ENCODE measurements around the genes GPR78, USP17L17, USP17L25 and HS3ST1.

DNA sequence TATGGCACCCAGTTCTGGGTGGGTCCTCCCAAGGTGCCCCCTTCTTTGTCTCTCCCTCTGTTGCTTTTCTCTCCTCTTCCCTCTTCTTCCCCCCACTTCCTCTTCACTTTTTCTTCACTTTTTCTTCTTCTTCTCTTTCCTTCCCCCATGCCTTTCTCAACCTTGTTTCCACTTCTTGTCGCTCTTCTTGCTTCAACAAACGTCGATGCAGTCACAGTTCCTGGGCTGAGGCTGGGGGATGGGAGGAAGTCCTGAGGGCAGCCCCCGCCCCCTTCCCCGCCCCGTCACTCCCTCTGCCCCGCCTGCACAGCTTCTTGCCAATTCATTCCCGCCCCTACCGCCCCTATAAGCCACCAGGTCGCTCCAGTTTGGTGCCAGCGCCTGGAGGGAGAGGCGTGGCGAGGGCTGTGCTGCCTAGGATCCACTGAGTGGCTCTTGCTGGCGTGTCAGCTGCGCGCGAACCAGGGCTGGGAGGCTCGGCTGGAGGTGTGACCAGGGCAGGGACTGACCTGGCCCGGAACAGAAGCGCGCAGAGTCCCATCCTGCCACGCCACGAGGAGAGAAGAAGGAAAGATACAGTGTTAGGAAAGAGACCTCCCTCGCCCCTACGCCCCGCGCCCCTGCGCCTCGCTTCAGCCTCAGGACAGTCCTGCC lies at the start of gene GPR78:
Gene GPR78, plus strand, starts transcription at position 348 of the 654 bp plus-strand sequence.
- RRBS: no CpG with 5 or more reads among the region's 29 CpGs
CAGE:
- cytosol, long polyA plus RNA: no peak
- long polyA plus RNA: no peak
- nucleus, long polyA plus RNA: no peak

DNA sequence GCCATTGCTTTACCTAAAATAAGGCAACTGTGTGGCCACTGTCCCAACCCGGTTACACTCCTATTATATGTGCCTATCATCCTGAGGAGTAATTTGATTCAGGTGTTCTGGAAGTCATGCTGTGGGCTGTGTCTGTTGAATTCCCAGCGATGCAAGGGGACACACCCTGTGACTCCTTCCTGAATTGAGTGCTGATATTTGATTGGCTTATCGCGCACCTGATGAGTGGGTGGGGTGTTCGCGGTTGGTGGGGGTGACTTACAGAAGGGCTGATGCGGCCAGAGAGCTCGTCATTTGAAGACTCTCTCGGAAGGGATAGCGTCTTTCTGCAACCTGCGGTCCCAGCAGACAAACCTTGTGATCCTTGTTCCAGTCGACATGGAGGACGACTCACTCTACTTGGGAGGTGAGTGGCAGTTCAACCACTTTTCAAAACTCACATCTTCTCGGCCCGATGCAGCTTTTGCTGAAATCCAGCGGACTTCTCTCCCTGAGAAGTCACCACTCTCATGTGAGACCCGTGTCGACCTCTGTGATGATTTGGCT lies at the start of gene USP17L17:
Gene USP17L17, plus strand, starts transcription at position 379 of the 546 bp plus-strand sequence.
- RRBS: no CpG with 5 or more reads among the region's 18 CpGs
CAGE:
- cytosol, long polyA plus RNA: no peak
- long polyA plus RNA: no peak
- nucleus, long polyA plus RNA: no peak

DNA sequence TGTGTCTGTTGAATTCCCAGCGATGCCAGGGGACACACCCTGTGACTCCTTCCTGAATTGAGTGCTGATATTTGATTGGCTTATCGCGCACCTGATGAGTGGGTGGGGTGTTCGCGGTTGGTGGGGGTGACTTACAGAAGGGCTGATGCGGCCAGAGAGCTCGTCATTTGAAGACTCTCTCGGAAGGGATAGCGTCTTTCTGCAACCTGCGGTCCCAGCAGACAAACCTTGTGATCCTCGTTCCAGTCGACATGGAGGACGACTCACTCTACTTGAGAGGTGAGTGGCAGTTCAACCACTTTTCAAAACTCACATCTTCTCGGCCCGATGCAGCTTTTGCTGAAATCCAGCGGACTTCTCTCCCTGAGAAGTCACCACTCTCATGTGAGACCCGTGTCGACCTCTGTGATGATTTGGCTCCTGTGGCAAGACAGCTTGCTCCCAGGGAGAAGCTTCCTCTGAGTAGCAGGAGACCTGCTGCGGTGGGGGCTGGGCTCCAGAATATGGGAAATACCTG lies at the start of gene USP17L25:
Gene USP17L25, plus strand, starts transcription at position 252 of the 517 bp plus-strand sequence.
- RRBS: no CpG with 5 or more reads among the region's 19 CpGs
CAGE:
- cytosol, long polyA plus RNA: no peak
- long polyA plus RNA: no peak
- nucleus, long polyA plus RNA: no peak

GRCh38 chr4:9381159-9381500 lies 18.2 kb downstream of the USP17L30 start:
- RRBS: no CpG with 5 or more reads among the region's 23 CpGs
CAGE:
- cytosol, long polyA plus RNA: no peak
- long polyA plus RNA: no peak
- nucleus, long polyA plus RNA: no peak

DNA sequence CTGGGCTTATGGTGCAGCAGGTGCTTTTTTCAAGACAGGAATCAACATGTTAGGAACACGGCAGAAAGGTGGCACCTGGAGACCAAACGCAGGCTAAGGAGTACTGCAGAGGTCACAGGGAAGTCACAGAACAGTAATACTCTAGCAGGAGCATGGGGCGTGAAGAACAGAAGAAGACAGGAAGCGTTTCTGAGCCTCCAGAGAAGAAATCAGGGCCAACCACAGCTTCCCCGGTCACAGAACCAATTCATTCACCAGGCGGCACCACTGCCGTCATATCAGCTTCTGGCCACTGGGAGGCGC lies 78.1 kb upstream of the DRD5 start:
- RRBS: no CpG with 5 or more reads among the region's 8 CpGs
CAGE:
- cytosol, long polyA plus RNA: no peak
- long polyA plus RNA: no peak
- nucleus, long polyA plus RNA: no peak

- RRBS: no CpG with 5 or more reads among the region's 2 CpGs
CAGE:
- cytosol, long polyA plus RNA: no peak
- long polyA plus RNA: no peak
- nucleus, long polyA plus RNA: no peak
Measured at GRCh38 chr4:10008291-10008640, 13.0 kb downstream of the SLC2A9 start.

DNA sequence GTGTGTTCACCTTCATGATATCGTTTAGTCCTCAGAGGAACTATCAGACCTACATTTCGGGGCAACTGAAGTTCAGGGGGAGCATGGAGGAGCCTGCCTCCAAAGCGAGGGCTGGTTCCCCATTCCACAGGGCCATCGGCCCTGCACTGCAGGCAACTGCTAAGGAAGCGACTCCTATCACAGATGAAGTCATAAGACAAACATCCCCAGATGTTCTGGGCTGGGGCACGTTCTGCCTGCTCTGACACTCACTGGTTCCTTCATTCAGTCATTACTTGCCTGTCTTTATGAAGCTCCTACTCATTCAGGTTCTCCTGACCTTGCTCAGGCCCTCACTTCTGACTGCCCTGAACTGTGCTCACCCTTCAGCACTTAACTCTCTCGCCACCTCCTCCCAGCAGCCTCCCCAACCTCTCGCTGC lies 2.5 kb upstream of the SLC2A9 start:
- RRBS: no CpG with 5 or more reads among the region's 8 CpGs
CAGE:
- cytosol, long polyA plus RNA: no peak
- long polyA plus RNA: no peak
- nucleus, long polyA plus RNA: no peak

- RRBS: no CpG with 5 or more reads among the region's 13 CpGs
CAGE:
- cytosol, long polyA plus RNA: no peak
- long polyA plus RNA: no peak
- nucleus, long polyA plus RNA: no peak
Measured at GRCh38 chr4:10079328-10079729, 37.3 kb downstream of the WDR1 start.

GRCh38 chr4:10097058-10097667 lies 19.4 kb downstream of the WDR1 start:
- RRBS: no CpG with 5 or more reads among the region's 13 CpGs
CAGE:
- cytosol, long polyA plus RNA: no peak
- long polyA plus RNA: no peak
- nucleus, long polyA plus RNA: no peak

- RRBS: no CpG with 5 or more reads among the region's 8 CpGs
CAGE:
- cytosol, long polyA plus RNA: no peak
- long polyA plus RNA: no peak
- nucleus, long polyA plus RNA: no peak
Measured at GRCh38 chr4:10112080-10112681, 4.4 kb downstream of the WDR1 start.

DNA sequence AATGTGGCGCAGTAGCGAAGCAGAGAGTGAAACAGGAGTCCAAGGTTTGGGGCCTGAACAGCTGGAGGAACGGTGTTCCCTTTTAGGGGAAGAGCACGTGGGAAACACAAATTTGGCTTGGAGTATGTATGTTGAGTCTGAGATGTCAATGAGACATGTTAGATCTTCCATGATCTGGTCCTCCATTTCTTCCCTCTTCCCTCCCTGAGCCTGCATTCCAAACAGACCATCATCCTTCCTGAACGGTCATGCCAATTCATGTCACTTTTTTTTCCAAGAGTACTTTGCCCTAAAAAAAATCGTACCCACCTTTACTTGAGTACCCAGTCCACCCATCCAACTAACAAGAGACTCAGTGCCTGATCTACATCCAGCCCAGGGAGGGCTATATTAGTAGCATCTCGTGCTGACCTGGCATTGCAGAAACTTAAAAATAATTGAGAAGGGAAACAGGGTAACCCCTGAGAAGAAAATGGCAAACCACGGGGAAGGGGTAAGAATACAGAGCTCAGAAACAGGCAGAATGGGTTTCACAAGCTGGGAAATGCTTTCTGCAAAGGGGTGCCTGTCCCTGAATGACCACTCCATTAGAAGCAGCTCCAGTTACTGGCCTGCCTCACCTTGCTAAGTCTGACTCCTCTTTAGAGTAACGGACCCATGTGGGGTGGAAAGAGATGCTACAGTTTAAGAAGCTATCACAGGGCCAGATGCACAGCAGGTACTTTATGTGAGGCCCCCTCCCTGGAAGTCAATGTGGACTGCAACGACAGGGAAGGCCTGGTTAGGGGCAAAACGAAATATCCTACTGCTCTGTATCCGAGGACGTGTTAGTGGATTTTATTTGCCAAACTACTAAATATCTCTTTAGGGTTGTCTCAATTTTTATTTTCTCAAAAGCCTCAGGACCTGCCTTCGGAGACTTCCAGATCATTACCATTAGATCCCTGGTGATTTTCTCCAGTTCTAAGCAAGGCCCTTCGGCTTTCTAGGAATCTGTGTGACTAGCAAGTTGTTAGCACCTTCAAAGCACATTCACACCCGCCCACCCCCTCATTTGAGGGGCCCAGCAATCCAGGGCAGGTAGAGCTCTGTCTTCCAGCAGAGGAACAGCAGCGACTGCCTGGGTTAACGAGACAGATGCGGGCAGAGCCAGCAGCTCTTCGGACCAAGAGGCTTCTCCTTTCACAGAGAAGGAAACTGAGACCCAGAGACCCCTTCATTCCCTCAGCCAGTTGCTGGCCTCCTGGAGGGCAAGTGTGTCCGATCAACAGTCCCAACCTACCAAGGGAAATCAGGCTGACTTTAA lies 2.4 kb downstream of the WDR1 start:
- RRBS: no CpG with 5 or more reads among the region's 21 CpGs
CAGE:
- cytosol, long polyA plus RNA: no peak
- long polyA plus RNA: no peak
- nucleus, long polyA plus RNA: no peak

DNA sequence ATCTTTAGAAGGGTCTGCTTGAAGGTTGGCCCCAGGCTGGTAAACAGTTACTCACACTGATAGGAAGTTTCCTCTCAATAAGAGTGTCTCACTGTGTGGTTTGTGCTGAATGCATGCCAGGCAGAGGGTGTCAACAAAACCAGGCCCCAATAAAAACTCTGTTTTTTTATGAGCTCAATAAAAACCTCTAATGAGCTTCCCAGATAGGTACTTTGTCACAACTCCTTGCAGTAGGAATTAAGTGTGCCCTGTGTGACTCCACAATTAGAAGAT lies 35.4 kb downstream of the ZNF518B start:
CAGE:
- cytosol, long polyA plus RNA: no peak
- long polyA plus RNA: no peak
- nucleus, long polyA plus RNA: no peak

DNA sequence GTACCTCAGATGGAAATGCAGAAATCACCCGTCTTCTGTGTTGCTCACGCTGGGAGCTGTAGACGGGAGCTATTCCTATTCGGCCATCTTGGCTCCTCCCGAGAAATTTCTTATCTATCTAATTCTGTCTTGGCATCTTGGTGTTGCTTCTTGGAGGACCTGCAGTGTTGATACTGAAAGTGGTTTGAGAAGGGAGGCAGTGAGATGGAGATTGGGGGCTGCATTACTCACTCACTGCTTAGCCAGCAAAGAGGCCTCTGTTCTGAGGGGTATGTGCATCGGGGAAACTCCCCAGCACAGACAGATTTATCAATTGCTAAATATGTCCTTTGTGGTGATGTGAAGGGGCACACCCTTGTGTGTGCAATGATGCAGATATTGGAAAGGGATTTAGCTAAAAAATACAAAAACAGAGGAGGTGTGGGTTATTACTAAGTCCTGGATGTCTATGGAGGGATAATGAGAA lies 279.1 kb downstream of the HS3ST1 start:
- RRBS: no CpG with 5 or more reads among the region's 6 CpGs
CAGE:
- cytosol, long polyA plus RNA: no peak
- long polyA plus RNA: no peak
- nucleus, long polyA plus RNA: no peak

- RRBS: 2% methylated on average over 36 of the region's 76 CpGs
CAGE:
- cytosol, long polyA plus RNA: no peak
- long polyA plus RNA: no peak
- nucleus, long polyA plus RNA: no peak
Measured at GRCh38 chr4:11428781-11429707, at the start of gene HS3ST1. Gene HS3ST1, minus strand, starts transcription at chr4:11428894.

DNA sequence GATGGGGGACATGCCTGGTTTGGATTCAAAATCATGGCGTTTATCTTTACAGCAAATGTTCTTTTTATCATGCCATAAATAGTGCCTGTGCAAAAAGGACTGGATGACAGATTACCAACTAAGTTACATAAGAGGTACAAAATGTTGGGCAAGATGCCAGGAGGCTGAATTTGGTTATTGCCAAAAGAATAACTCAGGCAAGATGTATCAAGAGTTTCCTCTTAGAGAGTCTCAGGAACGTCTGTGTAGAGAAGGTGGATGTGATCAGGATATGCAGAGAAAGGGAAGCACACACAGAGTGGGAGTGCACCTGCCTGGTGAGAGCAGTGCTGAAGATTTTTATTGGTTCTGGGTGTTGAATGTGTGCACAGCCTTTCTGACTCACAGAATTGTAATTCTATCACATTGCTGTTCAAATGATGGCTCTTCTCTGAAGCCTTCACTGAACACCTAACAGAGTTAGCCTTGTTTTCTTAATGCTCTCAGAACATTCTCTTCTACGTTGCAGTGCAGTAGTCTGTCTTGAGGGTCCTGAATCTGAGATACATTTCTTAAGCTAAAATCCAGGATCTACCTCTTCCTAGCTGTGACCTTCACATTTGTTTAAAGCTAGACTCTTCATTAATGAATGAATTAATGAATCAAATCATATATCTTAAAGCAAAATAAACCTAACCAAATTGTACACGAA lies 156.9 kb upstream of the HS3ST1 start:
- RRBS: no CpG with 5 or more reads among the region's 4 CpGs
CAGE:
- cytosol, long polyA plus RNA: no peak
- long polyA plus RNA: no peak
- nucleus, long polyA plus RNA: no peak

DNA sequence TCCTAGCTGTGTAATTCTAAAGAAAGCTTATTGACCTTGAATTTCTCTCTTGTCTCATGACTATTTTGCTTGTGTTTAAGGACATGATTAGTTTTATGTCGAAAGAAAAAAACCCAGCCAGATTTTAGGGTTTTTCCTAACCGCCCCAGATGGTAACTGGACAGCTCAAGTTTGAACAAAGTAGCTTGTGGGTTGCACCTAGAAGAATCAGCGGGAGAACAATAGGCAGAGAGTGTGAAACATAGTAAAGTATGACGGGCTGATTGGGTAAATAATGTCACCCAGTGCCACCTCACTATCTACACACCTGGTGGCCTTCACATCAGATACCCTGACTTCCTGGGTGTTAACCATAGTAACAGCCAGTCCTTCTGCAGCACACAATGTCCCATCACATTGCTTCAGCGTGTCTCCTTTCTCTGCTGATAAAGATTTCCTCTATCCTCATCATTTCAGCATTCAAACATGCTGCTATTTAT lies 159.1 kb upstream of the HS3ST1 start:
- RRBS: no CpG with 5 or more reads among the region's 5 CpGs
CAGE:
- cytosol, long polyA plus RNA: no peak
- long polyA plus RNA: no peak
- nucleus, long polyA plus RNA: no peak

DNA sequence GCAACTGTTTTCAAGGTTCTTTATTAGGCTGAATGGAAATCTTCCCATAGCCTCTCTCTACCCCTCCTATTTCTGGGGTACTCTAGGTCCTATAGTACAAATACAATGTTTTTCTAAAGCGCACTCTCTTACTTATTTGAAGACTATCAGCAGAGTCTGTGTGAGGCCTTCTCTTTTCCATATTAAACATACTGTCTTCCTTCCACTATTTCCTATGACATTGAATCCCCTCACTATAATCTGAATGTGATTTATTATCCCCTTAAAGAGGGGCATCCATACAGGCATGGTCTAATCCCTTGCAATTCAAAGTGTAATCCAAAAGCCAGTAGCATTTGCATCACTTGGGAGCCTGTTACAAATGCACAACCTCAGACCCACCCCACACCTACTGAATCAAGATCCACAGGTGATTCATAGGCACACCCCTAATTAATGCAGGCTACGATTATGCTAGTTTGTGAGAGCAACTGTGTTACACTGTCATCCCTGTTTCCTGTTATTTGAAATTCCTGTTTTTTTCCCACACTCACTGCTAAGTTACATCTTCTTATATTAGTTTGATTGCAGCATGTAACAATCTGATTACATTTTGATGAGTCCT lies 120.1 kb downstream of the RAB28 start:
- RRBS: no CpG with 5 or more reads among the region's 2 CpGs
CAGE:
- cytosol, long polyA plus RNA: no peak
- long polyA plus RNA: no peak
- nucleus, long polyA plus RNA: no peak

GRCh38 chr4:13454492-13455307 lies 29.4 kb downstream of the RAB28 start:
- RRBS: no CpG with 5 or more reads among the region's 4 CpGs
CAGE:
- cytosol, long polyA plus RNA: no peak
- long polyA plus RNA: no peak
- nucleus, long polyA plus RNA: no peak

DNA sequence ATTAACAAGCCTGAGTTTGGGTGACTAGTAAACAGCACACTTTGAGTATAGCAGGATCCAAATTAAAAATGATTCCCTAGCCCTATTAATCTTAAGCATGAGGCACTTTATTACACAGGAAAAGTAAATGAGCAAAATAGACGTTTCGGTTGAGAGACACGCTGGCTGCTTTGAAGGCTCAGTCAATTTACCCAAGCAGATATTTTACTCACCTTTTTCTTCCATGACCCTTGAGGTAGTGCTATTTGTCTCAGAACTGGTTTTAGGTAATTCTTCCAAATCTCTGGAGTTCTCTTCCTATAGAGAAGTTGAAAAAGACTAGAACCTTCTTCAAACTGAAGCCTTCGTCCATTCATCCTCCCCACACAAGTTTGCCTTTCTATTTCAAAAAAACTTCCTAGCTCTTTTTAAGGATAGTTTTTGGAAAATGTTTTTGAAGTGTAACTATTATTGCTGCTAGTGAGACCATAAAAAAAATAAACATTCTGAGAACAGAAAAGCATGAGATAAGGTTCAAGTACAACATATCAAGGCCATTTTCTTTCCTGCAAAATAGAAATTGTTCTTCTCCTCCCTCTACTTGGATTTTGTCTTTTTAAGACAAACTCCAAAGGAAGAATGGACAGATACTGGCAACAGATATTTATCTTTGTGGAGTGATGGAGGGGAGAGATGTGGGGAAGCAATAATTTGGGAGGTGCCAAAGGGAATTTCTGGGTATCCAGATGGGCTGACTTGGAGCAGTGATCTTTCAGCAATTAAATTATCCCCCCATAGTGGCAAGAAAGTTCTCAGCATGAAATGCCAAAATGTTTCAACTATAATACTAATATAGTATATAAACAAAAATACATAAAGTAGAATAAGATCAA lies 38.4 kb upstream of the NKX3-2 start:
- RRBS: no CpG with 5 or more reads among the region's 4 CpGs
CAGE:
- cytosol, long polyA plus RNA: no peak
- long polyA plus RNA: no peak
- nucleus, long polyA plus RNA: no peak

- RRBS: no CpG with 5 or more reads among the region's 4 CpGs
CAGE:
- cytosol, long polyA plus RNA: no peak
- long polyA plus RNA: no peak
- nucleus, long polyA plus RNA: start-site peak on the minus strand at chr4:13613529-13613641, 165 reads
Measured at GRCh38 chr4:13613259-13613998, 14.1 kb downstream of the BOD1L1 start.